Mesothelial cell of epicardium (in vitro differentiated cells): ENCODE measurements around a stretch of chr12.

DNA sequence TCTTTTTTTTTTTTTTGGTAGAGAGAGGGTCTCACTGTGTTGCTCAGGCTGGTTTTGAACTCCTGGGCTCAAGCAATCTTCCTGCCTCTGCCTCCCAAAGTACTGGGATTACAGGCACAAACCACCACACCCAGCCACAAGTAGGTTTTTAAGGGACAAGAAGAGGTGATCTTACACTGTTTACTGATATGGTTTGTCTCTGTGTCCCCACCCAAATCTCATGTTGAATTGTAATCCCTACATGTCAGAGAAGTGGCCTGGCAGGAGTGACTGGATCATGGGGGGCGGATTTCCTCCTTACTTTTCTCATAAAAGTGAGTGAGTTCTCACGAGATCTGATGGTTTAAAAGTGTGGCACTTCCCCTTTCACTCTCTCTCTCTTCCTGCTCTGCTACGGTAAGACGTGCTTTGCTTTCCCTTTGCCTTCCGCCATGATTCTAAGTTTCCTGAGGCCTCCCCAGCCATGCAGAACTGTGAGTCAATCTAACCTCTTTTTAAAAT is 11.9 kb upstream of the EEA1 start:
- PRO-cap = no peak

DNA sequence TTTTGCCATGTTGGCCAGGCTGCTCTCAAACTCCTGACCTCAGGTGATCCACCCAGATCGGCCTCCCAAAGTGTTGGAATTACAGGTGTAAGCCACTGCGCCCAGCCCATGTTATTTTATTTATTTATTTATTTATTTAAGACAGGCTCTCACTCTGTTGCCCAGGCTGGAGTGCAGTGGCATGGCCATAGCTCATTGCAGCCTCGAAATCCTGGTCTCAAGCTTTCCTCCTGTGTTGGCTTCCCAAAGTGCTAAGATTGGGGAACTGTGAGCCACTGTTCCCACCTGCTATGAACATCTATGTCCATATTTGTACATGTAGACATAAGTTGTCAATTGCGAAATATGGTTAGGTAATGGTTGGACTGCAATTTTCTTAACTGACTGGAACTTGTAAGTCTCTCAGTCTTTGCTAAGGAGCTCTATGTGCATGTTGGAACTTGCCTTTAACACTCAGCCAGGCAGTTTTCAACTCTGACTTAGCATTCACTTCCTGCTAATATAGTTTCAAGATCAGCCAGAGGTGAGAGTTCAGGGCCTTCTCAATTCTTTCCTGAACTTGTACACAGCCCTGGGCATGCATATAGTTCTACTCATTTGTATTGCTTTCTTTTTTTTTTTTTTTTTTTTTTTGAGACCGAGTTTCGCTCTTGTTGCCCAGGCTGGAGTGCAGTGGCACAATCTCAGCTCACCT is 44.5 kb upstream of the EEA1 start:
- PRO-cap = no peak

DNA sequence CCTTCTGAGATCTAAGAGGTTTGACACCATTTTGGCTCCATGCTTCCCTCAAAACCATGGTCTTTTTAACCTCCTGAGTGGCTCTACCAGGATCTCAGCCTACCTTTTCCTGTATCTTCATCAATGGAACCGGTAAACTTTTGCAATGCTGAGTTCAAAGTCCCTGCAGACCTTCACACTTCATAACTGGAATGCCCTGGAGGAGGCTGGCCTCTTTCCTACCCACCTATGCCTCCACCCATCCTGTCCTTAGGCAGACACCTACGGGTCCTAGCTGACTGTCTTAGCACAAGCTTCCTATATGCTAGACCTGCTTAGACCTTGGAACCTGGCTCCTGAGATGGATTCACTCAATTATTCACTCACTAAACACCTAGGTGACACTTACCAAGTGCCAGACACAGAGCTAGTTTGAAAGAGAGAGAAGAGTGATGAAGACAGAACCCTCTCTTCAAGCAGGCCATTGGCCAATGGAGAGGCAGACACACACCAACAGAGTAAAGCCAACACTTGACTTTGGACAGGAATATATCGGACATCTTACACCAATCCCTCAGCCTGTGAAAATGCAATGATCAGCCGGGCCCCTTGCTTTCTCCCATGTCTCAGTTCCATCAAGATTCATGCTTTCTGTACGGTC is 89.7 kb upstream of the EEA1 start:
- PRO-cap = no peak

DNA sequence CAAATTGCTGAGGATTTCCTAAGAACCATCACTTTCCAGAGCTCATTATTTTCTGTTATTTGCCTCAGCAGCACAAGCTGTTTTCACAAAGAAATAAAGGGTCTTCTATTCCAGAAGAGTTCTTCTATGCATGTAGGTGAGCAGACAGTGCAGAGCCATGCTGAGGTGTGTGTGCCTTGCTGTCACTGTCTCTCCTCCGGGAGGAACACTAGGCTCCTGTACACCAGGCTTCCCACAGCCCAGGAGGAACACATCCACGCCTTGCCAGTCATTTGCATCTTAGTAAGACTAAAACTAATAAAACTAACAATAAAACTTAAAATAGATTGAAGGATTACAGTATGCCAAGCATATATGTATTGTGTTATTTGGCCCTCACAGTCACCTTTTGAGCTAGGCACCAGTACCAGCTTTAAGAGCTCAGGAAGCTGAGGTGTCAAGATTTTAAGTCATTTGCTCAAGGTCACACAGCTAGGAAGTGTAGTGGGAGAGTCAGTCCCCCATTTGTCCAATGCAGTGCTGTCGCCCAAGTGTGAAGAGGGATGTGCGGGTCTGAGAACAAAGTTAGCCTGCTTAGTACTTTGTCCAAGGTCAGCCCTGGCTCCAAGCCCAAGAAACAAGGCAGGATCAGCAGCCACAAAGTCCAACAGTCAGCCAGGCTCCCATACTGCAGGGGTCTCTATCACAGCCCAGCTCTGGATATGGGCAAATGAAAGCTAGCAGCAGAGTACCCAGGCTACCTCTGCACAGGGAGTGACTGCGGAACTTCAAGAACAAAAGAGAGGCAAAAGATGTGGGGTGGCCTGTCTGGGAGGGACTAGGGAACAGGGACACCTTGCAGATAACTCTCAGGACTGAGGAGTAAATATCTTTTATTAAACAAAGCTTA is 90.6 kb upstream of the EEA1 start:
- PRO-cap = no peak

GRCh38 chr12:93029023-93029592 is 100.0 kb upstream of the EEA1 start:
- PRO-cap = no peak

- PRO-cap = no peak
Measured at GRCh38 chr12:93098085-93098600, 169.0 kb upstream of the EEA1 start.

- PRO-cap = no peak
Measured at GRCh38 chr12:93374371-93374901, 3.3 kb upstream of the NUDT4 start.

DNA sequence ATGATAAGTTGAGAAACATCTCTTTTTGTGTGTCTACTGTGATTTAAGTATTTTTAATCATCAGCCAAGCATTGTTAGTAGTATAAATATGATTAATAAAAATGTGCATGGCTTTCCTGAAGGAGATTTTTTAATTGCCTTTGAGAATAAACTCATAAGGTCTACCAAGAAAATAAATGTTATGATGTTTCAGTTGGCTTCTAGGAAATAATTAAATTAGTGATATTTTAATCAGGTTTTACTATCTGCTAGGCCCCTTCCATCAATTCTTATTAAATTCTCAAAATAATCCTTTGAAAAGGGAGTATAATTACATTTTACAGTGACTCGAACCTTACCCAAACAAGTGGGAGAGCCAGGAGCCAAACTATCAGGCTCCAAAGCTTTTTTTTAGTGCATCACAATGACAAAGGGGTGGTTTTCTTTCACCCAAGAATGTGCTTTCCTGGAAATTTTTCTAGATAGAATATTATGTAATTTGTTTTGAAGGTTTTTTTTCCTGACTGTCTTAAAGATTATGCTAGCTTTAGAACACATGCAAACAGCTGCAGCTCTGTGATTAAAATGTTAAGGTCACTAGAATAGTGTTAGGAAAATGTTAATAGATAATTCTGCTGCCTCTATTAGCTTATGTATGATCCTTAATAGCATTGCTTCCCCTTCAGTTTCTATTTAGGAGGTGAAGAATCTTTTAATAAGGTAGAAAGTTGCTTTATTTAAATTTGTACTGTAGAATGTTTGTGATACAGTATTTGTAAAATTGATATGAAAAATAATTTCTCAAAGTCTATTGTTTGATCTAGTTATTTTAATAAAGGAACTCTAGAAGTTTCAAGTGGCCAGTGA is 34.6 kb downstream of the MRPL42 start:
- PRO-cap = no peak

DNA sequence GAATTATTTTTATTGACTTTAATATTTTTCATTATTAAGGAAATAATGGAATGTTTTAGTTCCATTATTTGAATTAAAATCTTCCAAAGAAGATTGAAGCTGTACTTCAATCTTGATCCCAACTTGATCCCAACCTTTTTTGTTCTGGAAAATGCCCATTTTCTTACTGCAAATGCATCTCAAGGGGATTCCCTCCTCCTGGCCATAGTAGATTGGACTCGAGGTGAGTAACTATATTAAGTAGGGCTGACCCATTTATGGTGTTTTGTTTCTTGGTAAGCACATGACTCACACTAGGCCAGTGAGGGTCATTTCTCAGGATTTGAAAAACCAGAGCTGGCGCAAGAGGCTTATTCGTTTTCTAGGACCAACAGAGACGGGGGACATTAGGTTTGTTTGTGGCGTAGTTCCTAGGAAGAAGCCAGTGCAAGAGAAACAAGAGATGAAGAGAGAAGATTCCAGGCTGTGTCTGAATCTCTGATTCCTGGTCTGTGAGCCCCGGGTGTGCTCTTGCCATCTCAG is 51.4 kb downstream of the MRPL42 start:
- PRO-cap = no peak

DNA sequence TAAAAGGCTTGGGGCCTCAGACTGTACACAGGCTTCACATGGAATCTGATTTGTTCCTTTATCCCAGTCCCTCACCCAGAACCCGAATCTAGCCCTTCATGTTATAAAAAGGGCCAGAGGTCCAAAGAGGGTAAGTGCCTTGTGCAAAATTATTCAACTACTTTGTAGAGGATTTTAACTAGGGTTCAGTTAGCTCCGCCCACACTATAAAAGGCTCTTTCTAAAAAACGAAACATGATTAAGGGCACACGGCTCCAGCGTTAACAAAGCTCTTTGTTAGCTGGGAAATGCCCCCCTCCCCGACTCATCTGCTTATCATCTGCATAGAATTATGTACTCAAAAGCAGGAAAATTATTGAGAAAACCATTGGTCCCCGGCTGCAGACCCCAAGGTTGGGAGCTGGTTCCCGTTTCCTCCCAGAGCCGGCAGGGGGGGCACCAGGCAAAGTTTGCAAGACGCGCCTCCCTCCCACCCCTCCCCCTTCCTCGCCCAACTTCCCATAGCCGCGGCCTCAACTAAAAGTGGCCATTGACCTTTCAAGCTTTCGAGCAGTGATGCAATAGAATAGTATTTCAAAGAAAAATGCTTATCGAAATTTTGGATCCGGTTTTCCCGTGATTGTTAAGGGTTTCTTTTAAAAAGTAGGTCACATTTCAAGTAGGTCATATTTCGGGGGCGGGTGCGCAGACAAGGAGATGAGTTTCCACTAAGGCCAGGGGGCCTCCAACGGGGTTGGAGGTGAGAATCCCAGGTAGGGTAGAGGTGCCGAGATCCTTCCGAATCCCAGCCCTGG is 3.0 kb upstream of the SOCS2 start:
- PRO-cap = no peak

GRCh38 chr12:93570697-93571377 is 1.6 kb upstream of the SOCS2 start:
- PRO-cap = bidirectional peak, plus-strand start at chr12:93570986, minus-strand start at chr12:93570829

- PRO-cap = no peak
Measured at GRCh38 chr12:93727155-93727814, 50.1 kb downstream of the CRADD start.

DNA sequence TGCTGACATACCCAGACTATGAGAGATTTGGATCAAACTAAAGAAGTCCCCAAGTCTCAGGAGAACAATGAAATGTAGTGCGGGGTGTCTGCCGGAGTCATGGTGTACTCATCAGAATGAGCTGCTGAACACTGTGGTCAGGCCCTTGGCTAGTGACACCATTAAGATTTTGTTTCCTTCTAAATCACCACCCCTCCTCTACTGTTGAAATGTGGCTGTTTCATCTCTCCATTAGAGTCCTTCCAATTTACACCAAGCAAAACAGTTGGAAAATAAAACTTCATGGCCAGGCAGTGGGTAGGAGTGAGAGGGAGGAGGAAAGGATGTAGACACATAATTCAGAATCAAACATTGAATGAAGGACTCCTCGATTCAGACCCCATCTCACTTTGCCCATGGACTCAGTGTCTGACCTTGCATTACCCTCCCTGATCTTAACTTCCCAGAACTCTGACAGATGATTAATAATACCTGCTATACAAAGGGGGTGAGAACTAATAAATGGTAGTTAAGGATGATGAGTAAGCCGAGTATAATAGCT is 127.4 kb downstream of the CRADD start:
- PRO-cap = no peak

DNA sequence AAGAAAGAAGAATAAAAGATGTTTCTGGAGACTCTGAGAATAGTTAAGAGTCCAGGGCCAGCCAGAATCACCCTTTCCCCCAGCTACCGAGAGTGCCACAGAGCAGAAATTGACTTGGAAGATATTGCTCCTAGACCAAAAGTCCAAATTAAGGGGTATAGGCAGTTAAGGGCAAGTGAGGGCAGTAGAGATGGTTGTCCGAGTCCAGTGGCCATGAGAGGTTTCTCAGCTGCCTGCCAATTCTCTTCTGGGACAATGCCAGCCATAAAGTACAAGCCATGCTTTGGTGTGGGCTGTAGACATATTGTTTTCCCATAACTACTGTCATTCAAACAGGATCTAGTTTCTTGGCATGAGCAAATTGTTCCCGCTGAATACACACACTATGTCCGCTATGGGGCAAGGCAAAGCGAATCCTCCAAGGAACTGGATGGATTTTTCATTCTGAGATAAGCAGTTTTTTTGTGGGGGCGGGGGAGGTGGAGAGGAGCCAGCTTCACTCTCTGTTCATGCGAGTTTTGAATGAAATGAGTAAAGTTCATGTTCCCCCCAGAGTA is 136.8 kb downstream of the CRADD start:
- PRO-cap = no peak

- PRO-cap = no peak
Measured at GRCh38 chr12:93954802-93955316, 193.5 kb upstream of the PLXNC1 start.

DNA sequence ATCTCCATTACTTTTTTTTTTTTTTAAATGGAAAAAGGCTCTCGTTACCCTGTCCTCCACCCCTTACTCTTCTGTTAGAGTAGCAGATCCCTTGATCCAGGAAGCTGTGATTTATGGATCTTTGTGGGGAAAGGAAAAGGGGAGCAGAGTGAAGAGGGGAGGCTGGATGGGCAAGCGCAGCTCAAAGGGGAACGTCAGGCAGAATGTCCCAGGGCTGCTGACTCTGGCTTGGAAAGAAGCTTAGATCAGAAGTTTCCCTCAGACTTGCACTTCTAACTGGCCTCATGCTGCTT is 122.3 kb downstream of the PLXNC1 start:
- PRO-cap = no peak

GRCh38 chr12:94581721-94582700 is 68.3 kb downstream of the TMCC3 start:
- PRO-cap = no peak

DNA sequence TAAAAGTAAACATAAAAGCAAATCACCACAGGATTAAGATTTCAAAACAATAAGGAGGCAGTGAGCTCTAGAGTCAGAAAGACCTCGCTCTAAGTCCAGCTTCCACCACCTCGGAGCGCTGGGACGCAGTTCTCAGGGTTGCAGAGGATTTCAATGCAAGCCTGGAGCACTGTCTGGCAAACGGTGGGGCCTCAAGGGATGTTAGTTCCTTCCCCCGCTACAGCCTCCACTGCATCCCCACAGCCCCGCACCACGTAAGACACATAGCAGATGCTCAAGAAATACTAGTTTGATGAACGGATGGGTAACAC is 39.3 kb upstream of the TMCC3 start:
- PRO-cap = no peak

DNA sequence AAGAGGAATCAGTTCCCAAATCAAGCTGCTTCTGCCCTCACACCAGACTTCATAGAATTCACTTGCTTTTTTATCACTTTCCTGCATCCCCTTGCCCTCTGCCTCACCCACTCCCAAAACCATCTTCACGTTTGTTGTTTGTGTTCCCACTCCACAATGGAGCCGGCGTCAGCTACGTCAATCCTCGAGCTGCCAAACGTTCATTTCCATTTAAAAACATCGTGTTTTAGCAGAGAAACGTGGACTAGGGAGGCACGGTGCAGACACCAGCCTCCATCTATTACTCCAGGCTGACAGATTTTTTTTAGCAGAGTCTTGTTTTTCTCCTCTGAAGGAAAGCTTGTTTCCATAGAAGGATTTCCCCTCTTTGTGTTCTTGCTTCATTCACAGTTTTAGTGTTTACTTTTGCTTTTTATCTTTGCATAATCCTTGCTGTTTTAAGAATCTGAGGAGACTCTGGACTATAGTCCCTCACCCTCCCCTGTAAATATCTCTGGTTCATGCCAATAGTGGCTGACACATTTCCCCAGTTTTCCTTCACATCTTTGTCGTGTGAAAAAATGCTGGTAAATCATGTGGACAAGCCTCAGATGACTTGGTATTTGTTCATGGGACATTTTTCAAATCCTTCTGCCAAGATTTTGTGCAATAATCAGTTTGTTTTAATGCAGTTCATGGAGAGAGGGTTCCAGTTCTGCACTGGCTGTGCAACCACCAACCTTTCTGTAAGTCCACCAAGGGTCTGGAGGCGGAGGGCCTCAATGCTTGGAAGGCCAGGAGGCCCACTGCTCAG is 39.8 kb upstream of the TMCC3 start:
- PRO-cap = no peak

DNA sequence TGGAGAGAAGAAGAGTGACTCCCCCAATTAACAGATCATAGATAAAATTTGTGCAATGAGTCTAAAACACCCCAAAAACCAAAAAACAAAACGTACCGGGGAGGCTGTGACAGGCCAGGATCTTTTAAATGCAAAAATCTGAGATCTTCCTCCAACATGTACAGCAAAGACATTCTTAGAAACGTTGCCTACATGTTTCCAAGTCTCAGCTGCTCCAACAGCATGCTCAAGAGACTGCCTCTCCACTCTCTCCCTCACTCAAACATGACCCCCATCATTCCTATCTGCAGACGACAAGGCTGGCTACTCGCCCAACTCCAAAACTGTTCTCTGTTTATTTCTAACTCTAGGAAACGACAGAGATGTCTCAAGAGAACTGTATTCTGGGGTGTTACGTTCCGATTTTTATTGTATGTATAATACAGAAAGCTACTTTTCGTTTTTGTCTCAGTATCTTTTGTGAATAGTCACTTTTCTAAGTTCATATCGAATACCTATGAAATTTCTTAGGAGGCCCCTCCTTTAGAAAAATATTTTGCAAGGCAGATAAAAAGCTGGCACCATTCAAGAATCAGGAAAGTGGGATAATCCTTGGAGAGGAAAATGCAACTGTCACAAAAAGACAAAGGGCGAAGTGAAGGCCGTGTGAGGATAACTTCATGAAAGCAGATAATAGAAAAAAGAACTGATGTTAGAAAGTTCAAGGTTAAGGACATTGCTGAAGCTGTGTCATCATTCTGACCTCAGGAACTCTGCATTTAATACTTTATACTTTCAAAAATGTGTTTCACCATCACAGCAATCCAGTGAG is 57.7 kb upstream of the TMCC3 start:
- PRO-cap = no peak